Helper T cell (primary cell): ENCODE measurements around a stretch of chr2.

- PRO-cap, 2 experiments = no peak in any of the 2 experiments
Observed at GRCh38 chr2:47077318-47077595, 77.9 kb downstream of the STPG4 start.

DNA sequence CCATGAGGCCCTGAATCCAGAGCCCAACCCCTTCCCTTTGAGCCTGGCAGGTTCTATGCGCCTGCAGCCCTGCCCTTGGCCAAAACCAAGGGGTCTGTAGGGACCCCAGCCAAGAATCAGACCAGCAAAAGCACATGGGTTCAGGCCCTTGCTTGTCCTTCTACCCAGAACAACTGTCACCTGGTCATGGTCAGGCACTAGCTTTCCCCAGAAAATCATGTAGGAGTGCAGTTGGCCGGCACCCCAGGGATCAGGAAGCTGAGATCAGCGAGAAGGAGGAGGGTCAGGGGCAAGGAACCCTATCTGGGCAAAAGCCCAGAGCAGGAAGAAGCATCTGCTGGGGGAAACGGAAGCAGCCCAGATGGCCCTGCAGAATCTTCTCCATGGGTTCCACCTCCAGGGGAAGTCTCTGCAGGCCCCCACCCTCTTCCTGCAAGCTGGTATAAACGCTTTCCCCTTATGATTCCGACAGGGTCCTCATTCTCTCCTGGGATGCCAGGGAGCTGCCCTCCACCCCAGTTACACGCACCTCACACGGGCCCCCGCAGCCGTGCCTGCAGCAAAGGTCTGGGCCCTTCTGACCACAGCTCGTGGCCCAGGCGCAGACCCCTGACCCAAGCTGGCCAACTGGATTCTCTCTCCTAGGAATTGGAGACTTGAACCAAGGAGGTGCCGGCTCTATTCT lies 71.2 kb downstream of the STPG4 start:
- PRO-cap, 2 experiments = no peak in any of the 2 experiments

DNA sequence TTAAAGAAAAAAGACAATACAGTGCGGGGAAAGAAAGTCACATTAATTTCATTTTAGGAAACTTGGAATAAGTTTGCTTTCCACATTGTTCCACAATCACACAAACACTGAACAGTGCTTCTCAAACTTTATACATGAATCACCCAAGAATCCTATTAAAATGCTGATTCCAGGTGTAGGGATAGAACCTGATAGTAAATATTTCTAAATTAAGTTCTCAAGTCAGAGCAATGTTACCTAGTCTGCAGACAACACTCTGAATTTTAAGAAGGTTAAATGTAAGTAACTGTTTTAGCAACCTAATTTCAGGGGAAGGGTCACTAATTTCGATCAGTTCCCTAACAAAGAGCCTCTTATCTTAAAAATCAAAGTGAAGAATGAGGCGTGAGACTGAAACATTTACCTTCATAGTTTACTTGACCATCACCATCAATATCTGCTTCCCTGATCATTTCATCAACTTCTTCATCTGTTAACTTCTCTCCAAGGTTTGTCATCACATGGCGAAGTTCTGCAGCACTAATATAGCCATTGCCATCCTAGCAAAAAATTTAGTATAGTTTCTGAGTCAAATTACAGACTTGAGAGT lies 6.3 kb upstream of the STPG4 start:
- PRO-cap, 2 experiments = no peak in any of the 2 experiments

- PRO-cap, 2 experiments = no peak in any of the 2 experiments
Observed at GRCh38 chr2:47301050-47301685, 67.9 kb upstream of the EPCAM start.

GRCh38 chr2:47521811-47522219 lies 49.0 kb downstream of the KCNK12 start:
- PRO-cap, 2 experiments = no peak in any of the 2 experiments

- PRO-cap, 2 experiments = no peak in any of the 2 experiments
Observed at GRCh38 chr2:47654520-47655783, 84.2 kb upstream of the KCNK12 start.

GRCh38 chr2:47691192-47691448 lies 91.8 kb upstream of the MSH6 start:
- PRO-cap, 2 experiments = peak in 2 of 2 experiments; most common minus-strand start chr2:47691284 (in 2)

GRCh38 chr2:47723934-47724773 lies 58.8 kb upstream of the MSH6 start:
- PRO-cap, 2 experiments = no peak in any of the 2 experiments

DNA sequence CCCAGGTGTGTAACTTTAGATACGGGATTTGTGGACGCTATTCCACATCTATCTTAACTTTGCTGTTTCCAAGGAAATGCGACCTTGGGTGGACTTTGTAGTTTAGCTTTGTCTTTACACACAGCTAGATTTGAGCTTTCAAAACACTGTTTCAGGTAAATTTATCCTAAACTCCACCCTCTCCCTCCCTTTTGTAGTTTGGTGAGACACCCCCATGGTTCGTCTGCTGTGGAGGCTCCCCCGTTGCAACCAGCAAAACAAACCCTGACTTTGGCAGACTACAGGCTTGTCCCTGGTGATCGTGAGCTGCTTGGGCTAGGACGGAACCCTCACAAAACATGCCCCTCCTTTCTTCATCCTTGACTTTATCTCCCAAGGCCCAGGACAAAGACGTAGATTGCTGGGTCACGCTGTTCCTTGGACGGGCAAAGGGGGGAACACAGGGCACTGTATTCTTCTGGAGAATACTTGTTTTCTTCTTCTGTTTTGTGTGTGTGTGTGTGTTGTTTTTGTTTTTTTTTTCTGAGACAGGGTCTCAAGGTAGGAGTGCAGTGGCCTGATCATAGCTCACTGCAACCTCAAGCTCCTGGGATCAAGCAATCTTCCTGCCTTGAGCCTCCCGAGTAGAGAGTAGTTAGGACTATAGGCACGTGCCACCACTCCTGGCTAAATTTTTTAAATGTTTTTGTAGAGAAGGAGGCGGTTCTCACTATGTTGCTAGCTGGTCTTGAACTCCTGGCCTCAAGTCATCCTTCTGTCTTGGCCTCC lies 5.3 kb upstream of the MSH6 start:
- PRO-cap, 2 experiments = no peak in any of the 2 experiments

- PRO-cap, 2 experiments = no peak in any of the 2 experiments
Observed at GRCh38 chr2:47832175-47833177, 49.5 kb downstream of the MSH6 start.

GRCh38 chr2:47869707-47870812 lies 36.2 kb downstream of the FBXO11 start:
- PRO-cap, 2 experiments = no peak in any of the 2 experiments

GRCh38 chr2:47871262-47872038 lies 34.8 kb downstream of the FBXO11 start:
- PRO-cap, 2 experiments = no peak in any of the 2 experiments

GRCh38 chr2:47905365-47905588 lies 1.0 kb downstream of the FBXO11 start:
- PRO-cap, 2 experiments = peak in 2 of 2 experiments; most common plus-strand start chr2:47905516 (in 2)

- PRO-cap, 2 experiments = no peak in any of the 2 experiments
Observed at GRCh38 chr2:48154111-48154469, 160.4 kb upstream of the FOXN2 start.

DNA sequence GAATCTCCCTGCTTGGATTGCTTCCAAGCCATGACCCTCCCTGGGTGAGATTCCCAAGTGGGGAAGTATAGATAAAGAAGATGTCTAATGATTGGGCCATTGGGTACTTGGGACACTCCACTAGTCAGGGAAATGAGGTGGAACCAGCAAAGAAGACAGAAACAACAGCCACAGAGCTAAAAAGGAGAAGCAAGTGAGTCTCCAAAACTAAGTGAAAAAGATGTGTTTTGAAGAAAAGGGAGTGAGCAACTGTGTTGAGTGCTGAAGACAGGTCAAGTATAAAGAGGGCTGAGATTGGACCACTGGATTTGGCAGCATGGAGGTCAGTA lies 61.2 kb upstream of the FOXN2 start:
- PRO-cap, 2 experiments = no peak in any of the 2 experiments

- PRO-cap, 2 experiments = peak in 1 of 2 experiments; most common plus-strand start chr2:48313670 (in 1); most common minus-strand start chr2:48313543 (in 1)
Observed at GRCh38 chr2:48313409-48313946, 1.0 kb upstream of the FOXN2 start.

GRCh38 chr2:48462261-48463197 lies 22.0 kb downstream of the PPP1R21 start:
- PRO-cap, 2 experiments = no peak in any of the 2 experiments

- PRO-cap, 2 experiments = no peak in any of the 2 experiments
Observed at GRCh38 chr2:48483899-48484354, 43.4 kb downstream of the PPP1R21 start.

GRCh38 chr2:48568561-48569036 lies 38.6 kb downstream of the STON1 start:
- PRO-cap, 2 experiments = no peak in any of the 2 experiments

DNA sequence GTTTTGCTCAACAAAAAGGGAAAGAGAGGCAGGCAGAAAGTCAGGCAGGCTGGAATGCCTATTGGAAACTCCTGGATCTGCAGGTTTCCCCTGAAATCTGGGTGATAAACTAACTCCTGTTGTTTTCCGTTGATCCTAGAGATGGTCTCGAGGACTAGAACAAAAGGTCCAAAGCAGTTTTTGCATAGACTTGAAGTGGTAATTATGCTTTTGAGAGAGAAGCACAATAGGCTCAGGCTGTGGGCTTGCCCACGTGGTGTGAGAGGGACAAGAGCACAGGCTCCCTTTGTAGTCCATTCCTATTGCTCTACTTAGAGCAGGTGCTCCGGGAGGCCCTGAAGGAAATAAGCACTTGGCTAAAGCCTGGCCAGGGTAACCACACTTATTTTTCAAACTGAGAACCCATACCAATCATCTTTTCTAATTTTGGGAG lies 31.9 kb upstream of the GTF2A1L start:
- PRO-cap, 2 experiments = no peak in any of the 2 experiments